Hair follicle dermal papilla cell (primary cell): ENCODE data around the genes TAF6 and SPACDR.

GRCh38 chr7:99900550-99901465, 18.5 kb downstream of the TRIM4 start:
- CAGE, long polyA plus RNA, result no peak

- CAGE, long polyA plus RNA, result no peak
Measured at GRCh38 chr7:99902466-99903723, 16.4 kb downstream of the TRIM4 start.

- CAGE, long polyA plus RNA, result no peak
Measured at GRCh38 chr7:99980343-99980891, 4.6 kb upstream of the AZGP1 start.

GRCh38 chr7:100015744-100016618, 585 bp downstream of the ZKSCAN1 start:
- CAGE, long polyA plus RNA, result no peak

DNA sequence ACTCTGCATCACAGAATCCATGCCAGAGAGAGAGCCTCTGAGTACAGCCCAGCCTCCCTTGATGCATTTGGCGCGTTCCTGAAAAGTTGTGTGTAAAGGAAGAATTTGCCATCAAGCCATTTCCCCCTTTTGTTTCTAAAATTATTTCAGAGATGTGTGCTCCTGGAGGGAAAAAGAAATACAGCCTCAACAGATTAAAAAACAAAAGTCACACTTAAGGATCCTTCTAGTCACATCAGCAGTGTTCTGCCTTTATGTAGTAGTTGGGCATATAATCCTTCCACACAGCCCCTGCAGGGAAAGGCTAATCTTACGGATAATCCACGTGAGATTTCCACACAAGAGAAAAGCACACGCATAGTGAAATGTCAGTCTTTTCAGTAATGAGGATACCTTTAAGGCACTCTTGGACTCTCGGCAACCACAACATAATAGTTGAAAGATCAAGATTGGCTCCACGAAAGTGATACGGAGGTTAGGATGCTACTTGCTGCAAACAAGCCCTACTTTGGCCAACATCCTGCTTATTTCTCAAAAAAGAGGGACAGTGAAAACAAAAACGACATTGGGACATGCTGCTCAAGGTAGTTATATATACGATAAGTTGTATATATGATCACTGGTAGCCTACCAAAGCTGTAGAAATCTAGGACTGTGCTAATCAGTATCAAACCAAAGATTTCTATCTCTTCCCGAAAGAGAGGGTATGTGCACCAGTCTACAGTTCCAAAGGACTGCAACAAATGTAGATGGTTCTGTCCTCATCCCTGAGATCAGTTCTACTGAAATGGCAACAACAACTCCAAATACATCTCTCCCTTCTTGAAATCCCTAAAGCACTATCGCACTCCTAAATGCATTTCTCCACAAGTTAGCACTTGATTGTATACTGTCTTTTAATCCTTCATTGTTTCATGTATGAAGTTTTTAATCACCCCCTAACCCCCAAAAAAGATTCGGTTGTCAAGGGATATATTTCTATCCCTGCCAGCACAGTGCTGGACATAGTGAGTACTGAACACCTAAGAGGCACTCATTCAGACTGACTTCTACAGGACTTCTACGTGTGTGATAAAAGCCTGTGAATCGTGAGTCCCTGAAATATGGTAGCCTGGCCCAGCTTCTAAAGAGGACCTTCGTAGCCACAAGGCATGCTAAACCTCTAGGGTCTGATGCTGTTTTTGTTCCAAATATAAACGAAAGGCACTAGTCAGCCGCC, 15.1 kb upstream of the ZSCAN21 start:
- CAGE, long polyA plus RNA, result no peak

GRCh38 chr7:100119161-100119469, at the start of gene TAF6:
TSS of gene TAF6 (minus strand) at chr7:100119358.
- CAGE, long polyA plus RNA, result no peak

GRCh38 chr7:100163176-100163688, 4.7 kb upstream of the TRAPPC14 start:
- CAGE, long polyA plus RNA, result no peak

- CAGE, long polyA plus RNA, result no peak
Measured at GRCh38 chr7:100166209-100166724, 2.1 kb downstream of the GAL3ST4 start.

DNA sequence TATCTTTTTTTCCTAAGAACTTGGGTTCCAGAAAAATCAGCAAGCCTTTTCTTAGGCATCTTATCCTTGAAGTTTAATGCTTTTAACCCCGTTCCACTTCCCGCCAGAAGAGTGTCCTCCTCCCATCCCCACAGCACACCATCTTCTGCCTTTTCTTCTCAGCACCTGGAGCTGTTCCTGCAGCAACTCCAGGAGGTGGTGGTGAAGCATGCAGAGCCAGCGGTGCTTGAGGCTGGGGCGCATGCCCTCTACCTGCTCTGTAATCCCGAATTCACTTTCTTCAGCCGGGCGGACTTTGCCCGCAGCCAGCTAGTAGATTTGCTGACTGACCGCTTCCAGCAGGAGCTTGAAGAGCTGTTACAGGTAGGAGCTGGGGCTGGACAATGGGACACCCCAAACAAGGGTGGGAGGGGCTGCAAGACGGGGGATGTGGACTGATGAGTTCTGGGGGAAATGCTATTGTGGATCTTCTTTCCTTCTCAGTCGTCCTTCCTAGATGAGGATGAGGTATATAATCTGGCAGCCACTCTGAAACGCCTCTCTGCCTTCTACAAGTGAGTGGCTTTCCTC, 19.1 kb upstream of the PVRIG start:
- CAGE, long polyA plus RNA, result no peak

GRCh38 chr7:100208883-100209795, 10.6 kb upstream of the PVRIG start:
- CAGE, long polyA plus RNA, result no peak

DNA sequence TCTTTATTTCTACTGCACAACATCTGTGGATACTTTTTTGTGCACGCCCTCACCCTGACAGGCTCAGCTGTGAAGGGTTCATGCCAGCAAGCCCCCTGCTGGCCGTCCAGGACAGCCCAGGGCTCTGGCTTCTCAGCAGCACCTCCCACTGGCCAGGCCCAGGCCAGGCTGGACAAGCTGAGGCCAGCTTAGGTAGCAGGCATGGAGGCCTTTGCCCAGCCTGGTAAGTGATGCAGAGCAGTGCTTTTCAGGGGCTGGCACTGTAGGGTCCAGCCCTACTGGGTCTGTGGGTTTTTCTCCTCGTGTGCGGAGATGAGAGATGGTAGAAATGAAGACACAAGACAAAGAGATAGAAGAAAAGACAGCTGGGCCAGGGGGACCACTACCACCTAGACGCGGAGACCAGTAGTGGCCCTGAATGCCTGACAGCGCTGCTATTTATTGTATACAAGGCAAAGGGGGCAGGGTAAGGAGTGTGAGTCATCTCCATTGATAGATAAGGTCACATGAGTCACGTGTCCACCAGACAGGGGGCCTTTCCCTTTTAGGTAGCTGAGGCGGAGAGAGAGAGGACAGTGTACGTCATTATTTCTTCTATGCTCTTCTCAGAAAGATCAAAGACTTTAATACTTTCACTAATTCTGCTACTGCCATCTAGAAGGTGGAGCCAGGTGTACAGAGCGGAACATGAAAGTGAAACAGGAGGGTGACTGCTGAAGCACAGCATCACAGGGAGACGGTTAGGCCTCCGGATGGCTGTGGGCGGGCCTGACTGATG, 13.2 kb upstream of the PILRB start:
- CAGE, long polyA plus RNA, result no peak

GRCh38 chr7:100354774-100355411, 3.0 kb upstream of the PILRB start:
- CAGE, long polyA plus RNA, result no peak

- CAGE, long polyA plus RNA, result no peak
Measured at GRCh38 chr7:100368976-100369695, 4.2 kb upstream of the PILRA start.

GRCh38 chr7:100370097-100371045, 2.9 kb upstream of the PILRA start:
- CAGE, long polyA plus RNA, result no peak

DNA sequence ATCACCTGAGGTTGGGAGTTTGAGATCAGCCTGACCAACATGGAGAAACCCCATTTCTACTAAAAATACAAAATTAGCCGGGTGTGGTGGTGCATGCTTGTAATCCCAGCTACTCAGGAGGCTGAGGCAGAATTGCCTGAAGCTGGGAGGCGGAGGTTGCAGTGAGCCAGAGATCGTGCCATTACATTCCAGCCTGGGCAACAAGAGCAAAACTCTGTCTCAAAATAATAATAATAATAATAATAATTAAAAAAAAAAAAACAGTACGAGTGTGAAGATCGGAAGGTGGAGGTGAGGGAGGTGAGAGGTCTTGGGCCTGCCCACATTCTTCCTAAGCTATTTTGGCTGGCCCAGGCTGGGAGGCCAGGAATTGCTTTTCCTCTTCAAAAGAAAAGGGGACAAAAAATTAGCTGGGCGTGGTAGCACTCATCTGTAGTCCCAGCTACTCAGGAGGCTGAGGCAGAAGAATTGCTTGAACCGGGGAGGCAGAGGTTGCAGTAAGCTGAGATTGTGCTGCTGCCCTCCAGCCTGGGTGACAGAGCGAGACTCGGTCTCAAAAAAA, 3.8 kb upstream of the PPP1R35 start:
- CAGE, long polyA plus RNA, result no peak

GRCh38 chr7:100449079-100449815, 12.9 kb upstream of the PPP1R35 start:
- CAGE, long polyA plus RNA, result no peak

DNA sequence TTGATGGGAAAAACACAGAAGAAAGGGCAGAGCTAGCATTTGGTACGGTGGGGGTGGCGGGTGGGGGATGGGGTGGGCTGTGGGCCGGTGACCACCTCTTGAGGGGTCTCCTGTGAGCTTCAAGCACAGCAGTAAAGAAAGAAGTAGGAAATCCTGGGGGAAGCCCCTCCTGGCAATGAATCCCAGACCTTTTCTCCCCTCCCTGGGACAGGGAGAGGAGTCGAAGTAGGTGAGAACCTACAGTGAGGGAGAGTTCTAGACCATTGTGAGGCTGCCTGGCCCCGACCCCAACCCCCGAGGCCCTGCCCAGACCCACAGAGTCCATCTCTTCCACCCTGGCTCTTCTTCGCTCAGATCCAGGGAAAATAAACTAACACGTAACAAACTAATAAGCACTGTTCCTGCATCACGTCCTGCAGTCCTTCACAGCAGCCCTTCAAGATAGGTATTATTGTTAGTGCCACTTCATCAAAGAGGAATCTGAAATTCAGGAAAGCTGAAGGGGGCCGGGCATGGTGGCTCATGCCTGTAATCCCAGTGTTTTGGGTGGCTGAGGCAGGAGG, at the start of gene SPACDR:
Gene SPACDR, minus strand, starts transcription at position 230 of the 563 bp plus-strand sequence.
- CAGE, long polyA plus RNA, result no peak

GRCh38 chr7:100493861-100494536, 10.3 kb downstream of the NYAP1 start:
- CAGE, long polyA plus RNA, result no peak

GRCh38 chr7:100539950-100540713, 1.1 kb downstream of the AGFG2 start:
- CAGE, long polyA plus RNA, result no peak

DNA sequence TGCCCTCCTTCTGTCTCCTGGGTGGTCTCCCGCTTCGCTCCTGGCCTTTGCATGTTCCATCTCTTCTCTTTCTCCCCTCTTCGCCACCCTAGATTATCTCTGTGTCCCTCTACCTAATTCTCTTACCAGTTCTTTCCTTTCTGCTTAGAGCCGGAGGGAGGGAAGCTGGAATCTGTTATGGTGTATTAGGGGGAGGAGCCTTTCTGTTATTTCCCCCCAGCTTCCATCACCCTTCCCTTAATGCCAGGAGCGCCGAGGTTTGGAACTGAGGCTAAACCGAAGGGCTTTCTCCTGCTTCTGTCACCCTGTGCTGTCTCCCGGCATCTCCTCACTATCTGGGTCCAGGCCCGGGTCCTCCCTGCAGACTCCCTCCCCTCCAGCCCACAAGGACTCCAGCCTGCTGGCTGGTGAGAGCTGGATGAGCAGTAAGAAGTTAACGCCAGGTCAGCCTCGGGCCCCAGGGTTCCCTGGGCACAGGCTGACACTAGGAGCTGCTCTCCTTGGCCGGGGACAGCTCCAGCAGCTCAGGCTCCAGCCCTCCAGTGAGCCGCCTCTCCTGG, 6.9 kb downstream of the SAP25 start:
- CAGE, long polyA plus RNA, result no peak